Prostate gland (tissue), 2 donors: ENCODE measurements around a stretch of chr15.

DNA sequence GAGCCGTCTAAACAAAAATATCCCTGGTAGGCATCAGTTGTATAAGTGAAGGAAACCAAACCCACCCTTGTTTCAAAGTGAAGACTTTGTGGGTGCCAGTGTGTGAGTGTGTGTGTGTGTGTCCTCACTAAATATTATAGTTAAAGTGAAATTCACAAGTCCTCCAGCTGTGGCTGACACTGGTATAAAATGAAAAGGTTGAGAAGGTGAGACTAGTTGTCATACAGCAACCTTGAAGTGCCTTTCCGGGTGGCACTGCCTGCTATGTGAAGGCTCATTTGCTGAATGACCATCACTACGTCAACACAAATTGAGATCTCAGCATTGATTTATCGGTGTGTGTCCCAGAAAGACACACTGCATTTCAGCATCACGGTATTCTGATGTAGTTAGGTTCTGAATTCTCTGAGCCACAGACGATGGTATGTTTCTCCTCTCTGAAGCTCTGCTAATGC is 366.0 kb upstream of the ICE2 start:
- PRO-cap: no peak
- RAMPAGE, long total RNA, 2 experiments: no peak in any of the 2 experiments

- PRO-cap: no peak
- RAMPAGE, long total RNA, 2 experiments: no peak in any of the 2 experiments
Observed at GRCh38 chr15:61020071-61020778, 208.9 kb downstream of the RORA start.

DNA sequence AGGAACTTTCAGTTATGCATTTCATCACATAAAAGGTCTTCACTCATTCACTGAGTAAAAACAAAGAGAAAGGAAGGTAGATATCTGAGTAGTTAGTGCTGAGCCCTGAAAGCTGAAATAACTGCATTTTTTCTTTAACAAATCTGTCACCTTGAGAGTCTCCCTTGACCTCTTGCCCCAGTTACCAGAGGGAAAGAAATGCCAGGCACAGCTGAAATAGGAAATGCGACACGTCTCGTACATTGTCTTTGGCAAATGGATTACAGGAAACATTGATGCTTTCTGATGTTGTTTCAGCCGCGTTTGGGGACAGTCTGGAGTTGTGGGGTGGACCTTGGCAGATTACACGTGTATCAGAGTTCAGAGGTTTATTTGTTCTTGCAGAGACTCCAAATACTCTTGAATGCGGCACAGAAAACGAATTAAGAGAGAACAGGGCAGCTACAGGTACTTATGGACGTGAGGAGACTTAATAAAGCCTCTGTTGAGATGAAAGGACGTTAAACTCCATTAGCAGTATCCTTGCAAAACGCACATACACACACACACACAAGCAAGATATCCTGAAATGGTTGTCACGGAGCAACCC is 272.7 kb upstream of the RORA start:
- PRO-cap: no peak
- RAMPAGE, long total RNA, 2 experiments: no peak in any of the 2 experiments

DNA sequence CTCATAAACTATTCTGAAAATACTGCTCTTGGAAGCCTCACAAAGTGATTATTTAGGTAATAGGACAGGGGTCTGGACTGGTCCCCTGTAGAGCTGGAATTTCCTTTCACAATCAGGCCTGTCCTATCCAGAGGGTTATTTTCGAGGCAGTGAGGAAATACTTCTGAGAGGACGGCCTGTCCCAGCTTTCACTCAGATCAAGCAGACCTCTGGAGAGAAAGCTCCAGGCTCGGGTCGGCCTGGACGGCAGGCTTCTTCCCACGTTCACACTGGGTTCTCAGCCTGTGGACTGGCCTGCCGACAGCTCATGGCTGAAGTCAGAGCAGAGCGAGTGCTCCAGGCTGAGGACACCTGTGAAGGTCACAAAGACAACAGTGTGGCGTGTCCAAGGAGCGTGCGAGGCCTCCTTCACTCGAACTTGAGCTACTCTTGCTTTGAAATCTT is 405.3 kb downstream of the VPS13C start:
- PRO-cap: unidirectional peak, plus-strand start at position 195 of the sequence; unidirectional peak, plus-strand start at position 204 of the sequence
- RAMPAGE, long total RNA, 2 experiments: no peak in any of the 2 experiments

GRCh38 chr15:62067491-62068078 is 808 bp downstream of the C2CD4A start:
- PRO-cap: no peak
- RAMPAGE, long total RNA, 2 experiments: no peak in any of the 2 experiments

- PRO-cap: no peak
- RAMPAGE, long total RNA, 2 experiments: no peak in any of the 2 experiments
Observed at GRCh38 chr15:62389630-62390242, 614 bp upstream of the TLN2 start.

DNA sequence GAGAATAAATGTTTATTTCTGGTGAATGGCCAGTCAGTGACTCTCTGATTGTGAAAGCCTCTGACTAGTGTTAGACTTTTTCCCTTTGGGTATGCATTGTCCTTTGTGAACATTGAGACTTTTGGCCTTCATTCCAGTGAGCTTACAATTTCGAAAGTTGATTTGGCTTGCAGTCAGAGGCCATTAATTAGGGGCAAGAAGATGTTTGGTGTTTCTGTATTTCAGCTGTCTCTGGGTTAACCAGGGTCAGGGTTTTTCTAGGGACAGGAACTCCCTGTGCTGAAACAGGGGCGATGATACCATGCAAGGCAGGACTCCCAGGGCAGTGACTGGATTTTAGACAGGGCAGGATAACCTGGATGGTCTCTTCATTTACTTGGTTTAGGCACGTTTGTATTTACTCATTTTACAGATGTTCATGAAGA is 49.3 kb downstream of the TLN2 start:
- PRO-cap: no peak
- RAMPAGE, long total RNA, 2 experiments: no peak in any of the 2 experiments

GRCh38 chr15:62657553-62658081 is 267.3 kb downstream of the TLN2 start:
- PRO-cap: no peak
- RAMPAGE, long total RNA, 2 experiments: no peak in any of the 2 experiments

- PRO-cap: no peak
- RAMPAGE, long total RNA, 2 experiments: start-site peak on the plus strand in 1 of 2 experiments, at chr15:62753456-62753905 at its widest, 10 reads per replicate
Observed at GRCh38 chr15:62753499-62754576, 288.7 kb upstream of the TPM1 start.

GRCh38 chr15:62755263-62755829 is 287.2 kb upstream of the TPM1 start:
- PRO-cap: no peak
- RAMPAGE, long total RNA, 2 experiments: no peak in any of the 2 experiments

DNA sequence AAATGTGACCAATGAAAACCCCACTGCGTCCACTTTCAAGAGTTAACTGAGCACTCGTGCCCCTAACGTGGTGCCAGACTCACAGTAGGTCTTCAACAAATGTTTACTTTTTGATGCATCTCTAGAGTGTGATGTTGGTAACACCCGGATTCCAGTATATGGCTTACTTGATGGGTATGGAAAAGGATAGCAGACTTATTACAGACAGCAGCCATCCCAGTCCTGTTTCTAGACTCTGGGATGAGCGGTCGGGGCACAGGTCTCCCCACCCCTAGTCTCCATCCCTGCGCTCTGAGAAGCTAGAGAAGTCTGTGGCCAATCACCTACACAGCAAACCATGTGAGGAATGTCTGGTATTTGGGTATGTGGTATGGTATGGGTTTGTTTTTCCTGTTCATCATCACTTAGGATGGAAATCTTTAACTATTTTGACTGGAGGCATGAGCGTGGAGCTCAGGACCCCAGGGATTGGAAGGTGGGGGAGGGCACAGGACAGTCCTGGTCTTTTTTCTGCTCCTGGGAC is 191.9 kb upstream of the TPM1 start:
- PRO-cap: no peak
- RAMPAGE, long total RNA, 2 experiments: no peak in any of the 2 experiments

DNA sequence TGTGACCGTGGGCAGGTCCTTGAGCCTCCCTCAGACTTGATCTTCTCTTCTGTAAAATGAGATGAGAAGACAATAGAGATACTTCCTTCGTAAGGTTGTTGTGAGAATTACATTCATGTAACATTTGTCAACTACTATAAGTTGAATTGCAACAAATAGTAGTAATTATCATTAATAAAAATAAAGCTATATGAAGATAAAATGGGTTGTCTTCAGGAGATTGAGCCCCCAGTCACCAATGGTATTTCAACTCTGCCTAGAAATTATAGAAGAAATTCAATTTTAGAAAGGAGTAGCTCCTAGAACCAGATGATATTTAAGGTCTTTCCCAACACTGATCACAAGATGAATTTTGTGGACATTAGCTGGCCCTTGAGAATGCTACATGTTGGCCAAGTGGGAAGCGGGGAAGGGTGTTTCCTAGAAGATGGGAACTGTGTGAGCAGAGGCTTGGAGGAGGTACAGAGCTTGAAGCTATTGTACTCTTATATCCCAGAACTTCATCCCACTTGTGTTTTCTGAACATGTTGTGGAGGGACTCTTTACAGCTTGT is 152.9 kb upstream of the TPM1 start:
- PRO-cap: no peak
- RAMPAGE, long total RNA, 2 experiments: no peak in any of the 2 experiments

- PRO-cap: no peak
- RAMPAGE, long total RNA, 2 experiments: no peak in any of the 2 experiments
Observed at GRCh38 chr15:62906798-62907127, 135.8 kb upstream of the TPM1 start.

GRCh38 chr15:63011141-63011838 is 31.3 kb upstream of the TPM1 start:
- PRO-cap: no peak
- RAMPAGE, long total RNA, 2 experiments: no peak in any of the 2 experiments

GRCh38 chr15:63050506-63051143 is 8.1 kb downstream of the TPM1 start:
- PRO-cap: no peak
- RAMPAGE, long total RNA, 2 experiments: no peak in any of the 2 experiments

- PRO-cap: no peak
- RAMPAGE, long total RNA, 2 experiments: no peak in any of the 2 experiments
Observed at GRCh38 chr15:63054889-63055583, 12.5 kb downstream of the TPM1 start.

DNA sequence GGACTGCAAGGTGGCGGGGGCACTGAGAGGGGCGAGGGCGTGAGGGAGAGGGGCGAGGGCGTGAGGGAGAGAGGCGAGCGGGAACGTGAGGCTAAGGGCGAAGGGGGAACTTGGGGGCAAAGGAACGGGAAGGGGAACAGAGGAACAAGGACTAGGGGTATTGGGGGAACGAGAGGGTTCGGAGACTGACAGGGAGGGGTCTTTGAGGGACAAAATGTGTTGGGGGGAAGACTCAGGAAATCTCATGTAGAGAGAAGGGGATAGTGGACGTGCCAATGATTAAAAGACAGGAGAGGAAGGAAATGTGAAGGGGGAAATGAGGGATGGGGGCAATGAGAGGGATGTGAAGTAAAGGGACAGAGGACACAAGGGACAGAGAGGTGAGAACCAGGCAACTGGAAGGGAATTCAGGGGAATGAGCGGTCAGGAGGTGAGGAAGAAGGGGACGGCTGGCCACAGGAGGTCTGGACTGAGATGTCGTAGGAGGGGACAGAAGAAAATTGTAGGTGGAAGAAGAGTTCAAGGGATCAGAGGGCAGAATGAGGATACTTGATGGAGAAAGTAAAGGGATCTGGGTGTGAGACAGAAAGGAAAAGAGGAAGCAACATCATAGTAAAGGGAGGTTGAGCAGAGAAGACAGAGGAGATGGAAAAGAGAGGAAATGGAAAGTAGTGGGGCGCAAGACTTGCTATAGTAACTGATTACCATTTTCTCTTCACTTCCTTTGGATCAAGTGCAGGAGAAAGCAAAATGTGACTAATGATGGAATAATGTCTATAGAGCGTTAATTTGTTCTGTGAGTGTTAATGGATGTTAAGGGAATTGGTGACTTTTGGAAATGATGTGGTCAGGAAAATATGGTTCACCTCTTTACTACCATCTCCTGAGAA is 695 bp downstream of the RAB8B start:
- PRO-cap: no peak
- RAMPAGE, long total RNA, 2 experiments: no peak in any of the 2 experiments

DNA sequence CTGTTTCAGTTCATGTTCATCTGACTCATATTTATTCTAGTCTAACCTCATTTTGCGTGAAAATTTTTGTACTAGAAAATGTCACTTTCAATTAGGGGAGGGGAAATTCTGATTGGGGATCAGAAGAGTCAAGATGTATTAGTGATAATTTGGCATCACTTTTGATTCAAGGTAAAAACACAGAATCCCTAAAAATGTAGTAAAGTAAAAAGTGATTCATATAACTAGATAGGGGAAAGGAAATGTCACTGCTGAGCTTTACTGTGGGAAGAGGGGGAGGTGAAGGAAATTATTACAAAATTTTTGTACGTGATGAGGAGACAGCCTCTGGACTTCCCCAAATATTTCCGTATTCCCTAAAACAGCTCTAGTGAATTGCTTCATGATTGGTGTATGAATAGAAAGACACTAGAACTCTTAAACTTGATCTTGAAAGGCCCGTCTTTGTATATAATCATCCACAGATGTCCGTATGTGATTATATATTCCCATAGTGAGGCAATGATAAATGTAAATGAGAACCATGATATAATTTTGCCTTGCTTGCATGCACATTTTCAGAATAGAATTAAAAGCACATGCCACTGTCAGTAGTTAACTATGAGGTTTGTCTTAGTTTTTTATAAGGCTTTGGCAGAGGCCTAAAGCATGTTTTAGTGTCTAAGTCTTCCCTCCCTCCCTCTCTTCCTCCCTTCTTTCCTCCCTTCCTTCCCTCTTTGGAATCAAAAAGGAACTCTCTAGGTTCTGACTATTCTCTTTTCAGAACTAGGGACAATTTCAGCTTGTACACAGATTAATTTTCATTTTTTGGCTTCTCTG is 23.2 kb downstream of the RAB8B start:
- PRO-cap: no peak
- RAMPAGE, long total RNA, 2 experiments: no peak in any of the 2 experiments

DNA sequence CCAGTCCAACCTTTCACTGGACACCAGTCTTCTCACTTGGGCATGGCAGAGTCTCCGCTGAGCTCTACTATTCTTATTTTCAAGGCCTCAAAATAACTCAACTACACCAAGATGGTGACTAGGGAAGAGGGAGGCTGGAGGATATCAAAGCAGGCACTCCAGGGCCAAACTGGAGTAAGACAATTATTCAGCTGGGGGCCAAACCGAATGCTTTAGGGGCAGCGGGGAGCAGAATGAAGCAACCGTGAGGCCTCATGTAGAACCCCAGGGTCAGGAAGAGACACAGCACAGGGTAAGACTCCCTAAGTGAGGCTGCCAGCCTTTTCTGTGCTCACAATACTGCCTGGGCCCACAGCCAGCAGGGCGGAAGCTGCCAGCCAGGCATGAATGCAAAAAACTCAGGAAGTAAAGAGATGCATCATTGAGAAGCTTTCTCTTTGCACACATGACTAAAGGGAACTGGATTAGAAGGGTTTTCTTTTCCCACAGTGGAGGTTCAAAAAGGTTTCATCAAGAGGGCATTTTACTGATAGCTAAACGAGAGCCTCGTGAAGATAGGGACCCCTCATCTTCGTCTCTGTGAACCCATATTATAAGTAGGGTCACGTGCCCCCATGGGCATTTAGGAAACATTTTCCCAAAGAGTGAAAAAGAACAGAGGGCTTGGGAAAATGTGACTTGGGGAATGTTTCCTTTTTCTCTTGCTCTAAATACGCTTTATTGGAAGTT is 33.3 kb downstream of the CA12 start:
- PRO-cap: no peak
- RAMPAGE, long total RNA, 2 experiments: no peak in any of the 2 experiments

- PRO-cap: no peak
- RAMPAGE, long total RNA, 2 experiments: no peak in any of the 2 experiments
Observed at GRCh38 chr15:63349061-63349883, 32.4 kb downstream of the CA12 start.